CMK (cell line): ENCODE measurements around a stretch of chr17.

DNA sequence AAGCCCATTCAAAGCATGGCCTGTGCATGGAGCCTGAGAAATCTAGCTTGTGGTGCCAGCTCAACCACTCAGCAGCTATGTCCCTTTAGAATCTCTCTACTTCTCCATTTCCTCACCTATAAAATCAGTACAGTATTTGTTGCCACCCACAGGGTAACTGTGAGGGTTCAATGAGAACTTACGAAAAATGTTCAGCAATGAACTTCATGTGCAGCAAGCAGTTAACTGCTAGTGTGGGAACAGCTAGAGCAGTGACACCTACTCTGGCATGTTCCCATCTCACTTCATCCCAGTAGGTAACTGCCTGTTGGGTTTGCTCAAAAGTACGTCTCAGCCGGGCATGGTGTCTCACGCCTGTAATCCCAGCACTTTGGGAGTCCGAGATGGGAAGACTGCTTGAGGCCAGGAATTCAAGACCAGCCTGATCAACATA is 15.2 kb downstream of the CYTH1 start:
- RRBS, result no CpG with 5 or more reads among the region's 5 CpGs

GRCh38 chr17:78794830-78795476 is 12.9 kb upstream of the CYTH1 start:
- RRBS, result no CpG with 5 or more reads among the region's 21 CpGs

DNA sequence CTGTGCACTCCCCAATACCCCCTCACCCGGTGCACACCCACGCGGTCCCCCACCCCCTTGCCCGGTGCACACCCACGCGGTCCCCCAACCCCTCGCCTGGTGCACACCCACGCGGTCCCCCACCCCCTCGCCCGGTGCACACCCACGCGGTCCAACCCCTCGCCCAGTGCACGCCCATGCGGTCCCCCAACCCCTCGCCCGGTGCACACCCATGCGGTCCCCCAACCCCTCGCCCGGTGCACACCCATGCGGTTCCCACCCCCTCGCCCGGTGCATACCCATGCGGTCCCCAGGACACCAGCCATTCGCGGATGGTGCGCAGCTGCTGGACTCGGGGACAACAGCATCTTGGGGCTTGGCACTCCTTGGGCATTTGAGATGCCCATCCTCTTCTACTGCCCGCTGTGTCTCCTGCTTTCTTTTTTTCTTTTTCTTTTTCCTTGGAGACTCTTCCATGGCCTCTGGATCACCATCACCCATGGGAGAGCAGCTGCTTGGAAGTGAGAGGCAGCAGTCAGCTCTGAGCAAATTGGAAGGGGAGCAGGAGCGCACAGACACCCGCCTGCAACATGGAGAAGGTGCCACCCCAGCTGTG is 20.1 kb upstream of the CYTH1 start:
- RRBS, result 98% methylated on average over 4 of the region's 32 CpGs

- RRBS, result 75% methylated on average over 3 of the region's 33 CpGs
These were observed 4.7 kb downstream of the TIMP2 start for GRCh38 chr17:78920045-78921362.

GRCh38 chr17:78951691-78952396 is 26.7 kb upstream of the TIMP2 start:
- RRBS, result no CpG with 5 or more reads among the region's 10 CpGs

- RRBS, result 10% methylated on average over 3 of the region's 5 CpGs
These were observed 21.3 kb downstream of the LGALS3BP start for GRCh38 chr17:78958440-78958889.

- RRBS, result 95% methylated on average over 4 of the region's 28 CpGs
These were observed 11.1 kb downstream of the CANT1 start for GRCh38 chr17:78998347-78999066.

GRCh38 chr17:79008773-79009184 is 785 bp downstream of the CANT1 start:
- RRBS, result no CpG with 5 or more reads among the region's 4 CpGs

GRCh38 chr17:79224766-79225207 is 150.2 kb downstream of the ENGASE start:
- RRBS, result no CpG with 5 or more reads among the region's 4 CpGs

GRCh38 chr17:79228015-79228553 is 153.5 kb downstream of the ENGASE start:
- RRBS, result 96% methylated on average over 3 of the region's 20 CpGs

- RRBS, result no CpG with 5 or more reads among the region's 12 CpGs
These were observed 265.9 kb downstream of the ENGASE start for GRCh38 chr17:79340336-79341194.

- RRBS, result 30% methylated on average over 1 of the region's 11 CpGs
These were observed 222.1 kb downstream of the RBFOX3 start for GRCh38 chr17:79388759-79389089.

GRCh38 chr17:79715280-79715877 is 15.4 kb upstream of the ENPP7 start:
- RRBS, result no CpG with 5 or more reads among the region's 13 CpGs

DNA sequence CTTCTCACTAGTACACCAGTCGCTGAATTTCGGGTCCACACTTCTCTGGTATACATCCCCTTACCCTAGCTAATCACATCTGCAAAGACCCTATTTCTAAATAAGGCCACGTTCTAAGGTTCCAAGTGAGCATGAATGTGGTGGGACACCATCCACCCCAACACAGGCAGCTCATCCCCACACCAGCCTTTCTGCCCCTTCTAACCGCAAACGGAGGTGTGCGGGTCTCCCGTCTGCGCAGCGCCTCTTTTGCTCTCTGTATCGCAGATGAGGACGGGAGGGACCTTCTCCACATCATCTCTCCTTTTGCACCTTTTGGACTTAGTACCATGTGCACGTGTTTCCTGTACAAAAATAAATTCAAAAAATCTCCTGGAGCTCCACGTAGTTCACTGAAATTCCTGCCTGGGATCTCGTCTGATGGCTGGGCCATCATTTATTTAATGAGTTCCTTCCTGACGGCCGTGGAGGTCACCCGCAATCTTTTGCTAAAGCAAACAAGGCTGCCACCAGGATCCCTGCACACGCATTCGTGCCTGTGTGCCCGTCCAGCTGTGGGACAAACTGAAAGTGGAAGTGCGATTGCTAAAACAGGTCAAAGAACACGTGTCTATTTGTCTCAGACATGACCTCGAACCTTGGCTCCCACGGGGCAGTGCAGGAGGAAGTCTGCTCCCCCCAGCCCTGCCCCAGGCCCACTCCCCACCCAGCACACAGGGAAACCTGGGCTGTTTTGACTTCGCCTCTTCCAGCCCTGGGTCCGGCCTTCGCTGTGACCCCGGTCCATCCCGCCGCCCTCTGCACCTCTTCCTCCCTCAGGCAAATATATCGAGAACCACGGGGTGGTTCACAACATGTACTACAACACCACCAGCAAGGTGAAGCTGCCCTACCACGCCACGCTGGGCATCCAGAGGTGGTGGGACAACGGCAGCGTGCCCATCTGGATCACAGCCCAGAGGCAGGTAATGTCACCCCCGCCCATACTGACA is 2.2 kb downstream of the ENPP7 start:
- RRBS, result no CpG with 5 or more reads among the region's 37 CpGs

- RRBS, result 3% methylated on average over 10 of the region's 25 CpGs
These were observed 16.6 kb upstream of the CBX8 start for GRCh38 chr17:79813543-79813746.

- RRBS, result 6% methylated on average over 12 of the region's 23 CpGs
These were observed 16.8 kb upstream of the CBX8 start for GRCh38 chr17:79813747-79814104.

- RRBS, result 97% methylated on average over 6 of the region's 29 CpGs
These were observed 2.5 kb downstream of the CBX4 start for GRCh38 chr17:79836588-79837222.

- RRBS, result 70% methylated on average over 7 of the region's 12 CpGs
These were observed 94.6 kb upstream of the CBX4 start for GRCh38 chr17:79933876-79934189.

DNA sequence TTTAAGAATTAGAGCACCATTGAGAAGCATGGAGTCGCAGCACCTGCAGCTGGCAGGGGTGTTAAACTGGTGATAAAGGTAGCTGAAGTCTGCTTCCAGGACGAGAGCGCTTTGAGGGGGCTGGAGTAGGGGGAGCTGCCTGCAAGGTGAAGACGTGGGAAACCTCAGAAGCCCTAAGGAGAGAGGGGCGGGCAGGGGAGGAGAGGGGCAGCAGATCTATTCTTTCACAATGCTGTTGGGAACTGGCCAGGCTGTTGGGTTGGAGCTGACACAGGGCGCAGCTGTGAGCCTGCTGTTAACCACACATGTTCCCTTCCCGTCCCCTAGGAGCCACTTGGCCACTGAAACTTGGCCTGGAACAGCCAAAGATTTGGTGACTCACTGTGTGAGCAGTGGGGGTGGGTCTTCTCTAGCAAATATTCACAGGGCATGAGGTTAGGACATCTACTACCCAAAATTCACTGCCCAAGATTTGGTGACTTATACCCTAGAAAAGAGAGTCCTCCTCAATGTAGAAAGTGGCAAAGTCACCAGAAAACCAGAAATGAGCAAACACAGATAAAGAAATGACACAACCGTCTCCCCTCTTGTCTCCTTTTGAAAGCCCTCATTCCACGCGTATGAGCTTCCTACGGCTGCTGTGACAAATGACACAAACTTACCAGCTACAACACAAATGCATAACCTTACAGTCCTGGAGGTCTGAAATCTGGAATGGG is 6.4 kb downstream of the TBC1D16 start:
- RRBS, result no CpG with 5 or more reads among the region's 11 CpGs

GRCh38 chr17:80137147-80137906 is 9.6 kb downstream of the EIF4A3 start:
- RRBS, result 96% methylated on average over 5 of the region's 13 CpGs